Retinal pigment epithelial cell (primary cell): ENCODE results near the gene ANGPTL4.

DNA sequence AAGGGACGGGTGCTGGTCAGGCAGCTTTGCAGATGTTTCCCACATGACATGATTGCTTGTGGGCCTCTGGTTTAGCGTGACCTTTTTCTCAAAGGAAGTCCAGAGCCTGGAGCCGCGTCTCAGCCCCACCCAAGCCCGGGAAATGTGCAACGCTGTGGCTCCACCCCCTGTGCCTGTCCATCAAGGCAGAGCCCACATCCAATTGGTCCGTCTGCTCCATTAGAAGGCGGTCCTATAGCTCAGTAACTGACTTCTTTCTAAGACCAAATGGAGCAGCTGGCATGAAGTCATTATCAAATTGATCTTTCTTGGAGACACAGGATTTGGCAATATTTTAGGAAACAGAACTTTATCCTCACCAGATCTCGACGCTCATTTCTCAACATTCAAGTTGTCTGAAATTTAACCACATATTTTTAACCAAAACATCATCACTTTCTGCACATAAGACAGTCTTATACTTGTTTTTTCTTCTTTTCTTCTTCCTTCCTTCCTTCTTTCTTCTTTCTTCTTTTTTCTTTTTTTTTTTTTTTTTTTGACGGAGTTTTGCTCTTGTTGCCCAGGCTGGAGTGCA, 2.5 kb upstream of the MCEMP1 start:
- RRBS, result no CpG with 5 or more reads among the region's 11 CpGs

GRCh38 chr19:7677646-7678740, 1.1 kb downstream of the MCEMP1 start:
- RRBS, result 20% methylated on average over 1 of the region's 22 CpGs

DNA sequence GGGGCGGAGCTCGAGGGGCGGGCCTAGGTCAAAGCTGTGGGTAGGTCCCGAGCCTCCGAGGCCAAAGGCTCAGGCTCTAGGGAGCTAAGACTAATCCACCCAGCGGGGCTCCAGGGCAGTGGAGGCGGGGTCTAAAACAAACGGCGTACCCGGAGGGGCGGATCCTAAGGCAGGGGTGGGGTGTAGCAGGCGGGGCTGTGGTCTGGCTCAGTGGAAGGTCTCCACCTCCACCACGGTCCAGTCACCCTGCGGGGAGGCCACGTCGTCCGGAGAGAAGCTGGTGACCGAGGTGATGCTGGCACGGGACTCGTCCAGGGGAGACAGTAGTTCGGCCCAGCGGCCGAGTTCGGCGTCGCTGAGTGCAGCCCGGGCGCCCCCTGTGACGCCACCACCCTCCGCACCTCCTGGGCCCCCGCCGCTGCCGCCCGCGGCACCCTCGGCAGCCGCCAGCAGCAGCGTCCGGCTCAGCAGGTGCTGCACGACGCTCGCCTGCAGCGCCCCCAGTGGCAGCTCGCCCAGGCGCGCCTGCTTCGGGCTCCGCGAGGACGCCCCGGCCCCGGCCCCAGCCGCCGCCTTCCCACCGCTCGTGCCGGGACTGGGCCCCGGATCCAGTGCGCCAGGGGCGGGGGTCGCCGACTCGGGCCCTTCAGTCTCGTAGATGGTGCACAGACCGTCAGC, 5.2 kb downstream of the PRR36 start:
- RRBS, result 1% methylated on average over 35 of the region's 65 CpGs

DNA sequence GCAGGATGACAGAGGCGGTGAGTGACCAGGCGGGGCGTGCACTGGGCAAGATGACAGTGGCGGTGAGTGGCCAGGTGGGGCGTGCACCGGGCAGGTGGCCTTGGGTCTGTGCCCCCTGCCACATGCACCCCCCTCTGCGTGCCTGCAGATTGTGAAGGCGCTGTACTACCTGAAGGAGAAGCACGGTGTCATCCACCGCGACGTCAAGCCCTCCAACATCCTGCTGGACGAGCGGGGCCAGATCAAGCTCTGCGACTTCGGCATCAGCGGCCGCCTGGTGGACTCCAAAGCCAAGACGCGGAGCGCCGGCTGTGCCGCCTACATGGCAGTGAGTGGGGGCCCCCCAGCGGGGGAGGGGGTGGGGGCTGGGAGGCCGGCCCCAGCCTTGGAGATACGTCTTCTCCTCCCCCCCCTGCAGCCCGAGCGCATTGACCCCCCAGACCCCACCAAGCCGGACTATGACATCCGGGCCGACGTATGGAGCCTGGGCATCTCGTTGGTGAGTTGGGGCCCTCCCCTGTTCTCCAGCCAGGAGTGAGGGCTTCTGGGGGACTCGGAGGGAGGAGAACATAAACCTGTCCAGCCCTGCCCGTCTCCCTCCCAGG, 3.7 kb upstream of the TGFBR3L start:
- RRBS, result 64% methylated on average over 3 of the region's 35 CpGs

DNA sequence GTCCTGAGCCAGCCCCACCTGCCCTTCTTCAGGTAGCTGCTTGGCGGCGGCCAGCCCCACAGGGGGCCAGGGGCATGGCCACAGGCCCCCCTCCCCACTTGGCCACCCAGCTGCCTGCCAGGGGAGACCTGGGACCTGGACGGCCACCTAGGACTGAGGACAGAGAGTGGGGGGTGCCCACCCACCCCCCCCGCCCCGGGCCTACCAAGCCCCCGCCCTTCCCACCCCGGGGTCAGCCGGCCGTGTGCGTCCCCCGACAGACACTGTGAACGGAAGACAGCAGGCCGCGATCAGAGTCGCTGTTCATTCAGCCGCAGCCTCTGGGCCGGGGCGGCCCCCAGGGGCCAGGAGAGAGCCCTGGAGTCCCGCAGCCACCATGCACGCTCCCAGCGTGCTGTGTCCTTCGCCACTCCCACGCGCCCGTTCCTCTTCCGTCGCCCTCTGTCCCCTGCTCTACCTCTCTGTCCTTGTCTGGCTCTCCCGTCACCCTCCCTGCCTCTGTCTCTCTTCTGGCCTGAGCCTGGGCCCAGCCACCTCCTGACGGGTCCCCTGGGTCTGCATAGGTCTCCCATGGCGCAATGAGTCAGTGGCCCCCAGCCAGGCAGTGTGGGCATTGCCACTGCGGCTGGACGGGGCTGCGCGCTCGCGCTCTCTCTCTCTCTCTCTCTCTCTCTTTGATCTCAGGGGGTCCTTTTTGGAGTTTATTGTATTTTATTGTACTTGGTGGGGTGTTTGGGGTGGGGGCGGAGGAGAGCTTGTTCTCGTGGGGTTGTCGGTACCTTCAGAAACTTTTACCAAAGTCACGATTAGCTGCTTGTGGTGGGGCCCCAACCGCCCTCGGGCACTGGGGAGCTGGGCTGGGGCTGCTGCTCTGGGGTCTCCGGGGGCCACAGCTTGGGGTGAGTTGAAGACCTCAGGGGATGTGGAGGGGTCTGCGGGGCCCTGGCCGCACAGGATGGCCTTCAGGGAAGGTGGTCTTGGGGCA, 1.9 kb upstream of the TGFBR3L start:
- RRBS, result 69% methylated on average over 8 of the region's 45 CpGs

GRCh38 chr19:7962842-7963934, 19.7 kb upstream of the TIMM44 start:
- RRBS, result 94% methylated on average over 4 of the region's 46 CpGs

- RRBS, result no CpG with 5 or more reads among the region's 9 CpGs
Measured at GRCh38 chr19:7965456-7965887, 22.0 kb upstream of the TIMM44 start.

GRCh38 chr19:8017697-8018296, 12.4 kb upstream of the ELAVL1 start:
- RRBS, result no CpG with 5 or more reads among the region's 19 CpGs

DNA sequence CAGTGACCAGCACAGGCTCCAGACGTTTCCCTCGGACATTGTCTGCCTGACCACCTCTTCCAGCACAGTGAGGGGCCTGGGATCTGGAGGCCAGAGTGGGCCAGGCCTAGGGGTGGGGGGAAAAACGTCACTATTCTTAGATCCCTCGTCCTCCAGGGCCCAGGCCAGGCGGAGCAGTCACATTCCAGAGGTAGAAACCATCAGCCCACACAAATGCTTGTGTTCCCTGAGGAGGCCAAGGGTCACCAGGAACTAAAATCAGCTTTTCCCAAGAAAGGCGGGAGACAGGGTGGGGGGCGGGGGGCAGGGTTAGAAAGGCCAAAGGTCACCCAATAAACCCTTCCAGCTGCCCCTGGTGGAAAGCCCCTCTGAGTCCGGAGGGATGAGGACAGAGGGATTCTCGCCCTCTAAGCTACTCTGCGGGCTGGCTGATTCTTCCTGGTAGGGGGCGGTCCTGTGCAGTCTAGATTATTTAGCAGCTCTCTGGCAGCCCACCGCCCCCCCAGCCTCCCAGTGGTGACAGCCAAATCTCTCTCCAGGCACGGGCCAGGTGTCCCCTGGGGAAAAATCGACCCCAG, 23.6 kb upstream of the CCL25 start:
- RRBS, result no CpG with 5 or more reads among the region's 14 CpGs

DNA sequence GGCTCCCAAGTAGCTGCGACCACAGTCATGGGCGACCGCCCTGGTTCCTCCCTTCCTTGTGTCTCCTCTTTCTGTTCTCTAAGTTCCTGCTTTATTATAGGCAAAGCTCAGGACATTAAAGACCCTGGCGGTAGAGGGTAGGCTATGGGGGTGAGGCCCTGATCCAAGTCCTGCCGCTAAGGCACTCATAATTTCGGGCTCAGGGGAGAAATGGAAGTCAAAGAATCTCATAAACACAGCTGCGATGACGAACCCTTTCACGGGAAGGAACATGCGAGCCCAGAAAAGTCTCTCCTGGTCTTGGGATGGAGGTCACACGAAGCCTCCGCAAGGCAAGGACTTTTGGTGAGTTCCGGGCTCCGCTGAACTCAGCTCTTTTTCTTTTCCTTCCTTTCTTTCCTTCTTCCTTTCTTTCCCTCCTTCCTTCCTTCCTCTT, 919 bp upstream of the ANGPTL4 start:
- RRBS, result no CpG with 5 or more reads among the region's 14 CpGs

- RRBS, result 1% methylated on average over 8 of the region's 71 CpGs
Measured at GRCh38 chr19:8364067-8364874, at the start of gene ANGPTL4. Gene ANGPTL4, plus strand, starts transcription at chr19:8364155.

DNA sequence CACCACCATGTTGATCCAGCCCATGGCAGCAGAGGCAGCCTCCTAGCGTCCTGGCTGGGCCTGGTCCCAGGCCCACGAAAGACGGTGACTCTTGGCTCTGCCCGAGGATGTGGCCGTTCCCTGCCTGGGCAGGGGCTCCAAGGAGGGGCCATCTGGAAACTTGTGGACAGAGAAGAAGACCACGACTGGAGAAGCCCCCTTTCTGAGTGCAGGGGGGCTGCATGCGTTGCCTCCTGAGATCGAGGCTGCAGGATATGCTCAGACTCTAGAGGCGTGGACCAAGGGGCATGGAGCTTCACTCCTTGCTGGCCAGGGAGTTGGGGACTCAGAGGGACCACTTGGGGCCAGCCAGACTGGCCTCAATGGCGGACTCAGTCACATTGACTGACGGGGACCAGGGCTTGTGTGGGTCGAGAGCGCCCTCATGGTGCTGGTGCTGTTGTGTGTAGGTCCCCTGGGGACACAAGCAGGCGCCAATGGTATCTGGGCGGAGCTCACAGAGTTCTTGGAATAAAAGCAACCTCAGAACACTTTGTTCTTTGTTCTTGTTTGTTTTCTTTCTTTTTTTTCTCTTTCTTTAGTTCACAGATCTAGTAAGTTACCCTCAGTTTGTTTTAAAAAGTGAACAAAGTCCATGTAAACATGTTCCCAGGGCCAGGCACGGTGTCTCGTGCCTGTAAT, 10.0 kb downstream of the ANGPTL4 start:
- RRBS, result no CpG with 5 or more reads among the region's 17 CpGs

DNA sequence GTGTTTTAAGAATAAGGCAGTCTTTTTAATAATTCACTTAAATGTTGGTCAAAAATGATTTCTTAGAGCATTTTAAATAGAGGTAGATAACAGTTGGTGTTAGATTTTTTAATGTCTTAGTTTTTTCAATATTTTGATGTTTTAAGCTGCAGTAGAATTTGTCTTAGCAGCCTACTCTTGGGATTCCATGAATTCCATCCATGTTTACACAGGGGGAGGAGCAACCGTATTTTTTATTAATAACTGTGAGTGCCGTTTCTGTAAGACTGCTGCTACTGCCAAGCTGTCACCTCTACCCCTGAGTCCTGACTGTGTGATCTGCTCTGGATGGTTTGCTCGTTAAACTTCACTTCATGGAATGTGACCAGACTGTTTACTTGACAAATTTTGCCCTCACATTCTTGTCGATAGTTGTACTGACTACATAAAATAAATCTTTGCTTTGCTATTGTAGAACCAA, 15.1 kb downstream of the HNRNPM start:
- RRBS, result no CpG with 5 or more reads among the region's 4 CpGs

GRCh38 chr19:8526193-8527184, 12.5 kb upstream of the ZNF414 start:
- RRBS, result no CpG with 5 or more reads among the region's 67 CpGs

GRCh38 chr19:8555507-8555860, 21.8 kb downstream of the MYO1F start:
- RRBS, result no CpG with 5 or more reads among the region's 17 CpGs

DNA sequence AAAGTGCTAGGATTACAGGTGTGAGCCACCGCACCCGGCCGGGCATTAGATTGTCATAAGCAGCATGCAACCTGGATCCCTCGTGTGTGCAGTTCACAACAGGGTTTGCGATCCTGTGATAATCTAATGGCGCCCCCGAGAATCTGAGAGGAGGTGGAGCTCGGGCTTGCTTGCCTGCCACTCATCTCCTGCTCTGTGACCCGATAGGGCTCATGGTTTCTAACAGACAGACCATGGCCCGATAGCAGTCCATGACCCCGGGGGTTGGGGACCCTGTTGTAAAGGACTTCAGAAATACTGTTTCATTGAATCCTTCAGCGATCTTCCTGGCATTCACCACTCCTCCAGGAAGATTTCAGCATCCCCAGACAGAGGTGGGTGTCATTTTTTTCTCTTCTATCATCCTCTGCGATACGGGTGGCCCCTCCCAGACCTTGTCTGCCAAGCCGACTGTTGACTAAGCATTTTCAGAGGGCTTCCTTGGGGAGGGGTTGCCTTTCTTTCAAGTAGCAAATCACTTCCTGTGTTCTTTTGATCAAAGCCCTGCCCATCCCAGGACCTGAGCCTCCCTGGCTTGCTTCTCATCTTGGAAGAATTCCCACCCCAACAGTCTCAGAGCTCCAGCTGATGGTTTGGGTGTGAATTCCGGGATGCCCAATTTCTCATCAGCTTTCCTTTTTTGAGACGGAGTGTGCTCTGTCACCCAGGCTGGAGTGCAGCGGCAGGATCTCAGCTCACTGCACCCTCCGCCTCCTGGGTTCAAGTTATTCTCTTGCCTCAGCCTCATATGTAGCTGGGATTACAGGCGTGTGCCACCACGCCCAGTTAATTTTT, 1.7 kb downstream of the MYO1F start:
- RRBS, result no CpG with 5 or more reads among the region's 21 CpGs

- RRBS, result no CpG with 5 or more reads among the region's 22 CpGs
Measured at GRCh38 chr19:8576169-8577122, 796 bp downstream of the MYO1F start.

GRCh38 chr19:9155922-9156921, 16.0 kb downstream of the ZNF317 start:
- RRBS, result no CpG with 5 or more reads among the region's 5 CpGs

- RRBS, result no CpG with 5 or more reads among the region's 1 CpG
Measured at GRCh38 chr19:9527756-9528376, 10.6 kb downstream of the ZNF426 start.

- RRBS, result no CpG with 5 or more reads among the region's 17 CpGs
Measured at GRCh38 chr19:9674006-9674763, 715 bp downstream of the ZNF562 start.